Retinal pigment epithelial cell (primary cell): ENCODE measurements around a stretch of chrX.

- RRBS: no CpG with 5 or more reads among the region's 1 CpG
These were observed 156.6 kb downstream of the KDM6A start for GRCh38 chrX:45029569-45030103.

DNA sequence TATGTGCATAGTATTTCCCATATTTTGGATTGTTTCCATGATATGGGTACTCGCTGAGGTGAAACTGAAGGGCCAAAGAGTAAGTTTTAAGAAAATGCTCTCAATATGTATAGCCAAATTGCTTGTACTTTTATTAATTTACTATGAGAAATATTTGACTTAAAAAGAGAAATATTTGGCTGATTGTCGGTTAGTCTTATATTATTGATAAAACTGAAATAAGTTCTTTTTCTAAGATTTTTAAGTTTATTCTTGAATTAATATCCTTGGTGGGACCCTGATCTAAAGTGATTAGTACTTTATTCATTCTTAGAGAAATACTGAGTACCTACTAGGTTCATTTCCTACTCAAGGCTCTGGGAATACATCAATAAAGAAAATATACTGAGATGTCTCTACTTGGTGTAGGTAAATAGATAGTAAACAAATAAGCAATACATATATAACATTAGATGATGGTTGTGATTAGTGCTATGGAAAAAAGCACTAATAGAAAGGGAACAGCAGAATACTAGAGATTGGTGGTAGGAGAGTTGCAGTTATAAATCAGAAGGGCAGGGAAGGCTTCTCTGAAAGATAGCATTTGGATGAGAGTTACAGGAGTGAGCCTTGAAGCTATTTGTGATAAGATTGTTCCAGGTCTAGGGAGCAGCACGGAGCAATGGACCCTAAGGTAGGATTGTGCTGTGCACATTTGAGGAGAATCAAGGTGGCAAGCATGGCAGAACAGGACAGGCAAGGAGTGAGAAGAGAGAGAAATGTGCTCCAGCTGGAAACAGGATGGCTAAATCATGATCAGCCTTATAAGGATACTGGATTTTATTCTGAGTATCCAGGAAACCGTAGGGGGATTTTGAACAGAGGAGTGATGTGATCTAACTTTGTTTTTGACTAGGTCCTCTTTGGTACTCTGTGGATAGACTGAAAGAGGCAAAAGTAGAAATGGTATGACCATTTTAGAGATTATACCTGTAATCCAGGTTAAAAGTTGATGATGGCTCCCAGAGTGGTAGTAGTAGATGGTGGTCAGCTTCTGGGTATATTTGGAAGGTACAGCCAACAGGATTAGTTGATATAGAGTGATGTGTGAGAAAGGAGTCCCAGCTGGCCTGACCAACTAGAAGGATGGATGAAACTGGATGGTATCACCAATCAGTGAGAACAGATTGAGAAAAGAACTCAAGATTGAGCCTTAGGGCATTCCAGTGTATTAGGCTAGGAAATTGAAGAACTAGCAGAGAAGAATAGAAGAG, 135.7 kb downstream of the DIPK2B start:
- RRBS: no CpG with 5 or more reads among the region's 4 CpGs

DNA sequence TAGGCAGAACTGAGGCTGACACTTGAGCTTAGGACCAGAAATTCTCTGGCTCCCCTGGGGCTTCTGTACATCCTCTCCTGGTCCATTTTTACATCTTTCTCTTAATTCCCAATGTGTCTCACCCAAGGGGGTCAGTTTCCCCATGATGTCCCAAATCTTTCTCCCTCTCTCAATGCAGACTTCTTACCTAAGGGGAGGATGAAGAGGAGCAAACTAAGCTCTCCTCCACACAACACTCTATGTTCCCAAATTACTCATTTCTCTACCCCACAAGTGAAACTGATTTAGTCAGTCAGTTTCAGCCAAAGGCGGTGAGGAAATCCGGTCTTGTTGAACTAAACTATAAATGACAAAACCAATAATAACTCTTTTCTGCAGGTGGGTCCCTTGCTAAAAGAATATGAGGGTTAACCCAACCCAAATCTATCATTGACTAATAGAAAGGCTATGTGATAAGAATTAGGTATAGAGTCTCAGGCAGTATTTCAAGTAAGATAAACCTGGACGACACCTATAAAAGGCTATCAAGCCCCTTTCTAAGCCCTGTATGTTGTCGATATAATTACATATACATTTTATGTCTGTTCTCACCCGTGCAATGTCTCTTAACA, 558.4 kb upstream of the DIPK2B start:
- RRBS: no CpG with 5 or more reads among the region's 5 CpGs

DNA sequence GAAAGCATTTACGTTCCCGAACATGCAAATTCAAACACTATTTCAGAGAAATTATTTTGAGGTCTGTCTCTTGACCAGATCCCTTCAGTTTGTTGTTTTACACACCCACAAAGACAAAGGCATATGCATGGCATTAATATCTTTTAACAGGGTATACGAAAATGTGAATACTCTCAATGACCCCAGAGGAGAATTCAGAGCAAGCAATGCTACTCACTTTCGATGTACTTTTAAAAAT, 566.9 kb upstream of the DIPK2B start:
- RRBS: no CpG with 5 or more reads among the region's 4 CpGs

DNA sequence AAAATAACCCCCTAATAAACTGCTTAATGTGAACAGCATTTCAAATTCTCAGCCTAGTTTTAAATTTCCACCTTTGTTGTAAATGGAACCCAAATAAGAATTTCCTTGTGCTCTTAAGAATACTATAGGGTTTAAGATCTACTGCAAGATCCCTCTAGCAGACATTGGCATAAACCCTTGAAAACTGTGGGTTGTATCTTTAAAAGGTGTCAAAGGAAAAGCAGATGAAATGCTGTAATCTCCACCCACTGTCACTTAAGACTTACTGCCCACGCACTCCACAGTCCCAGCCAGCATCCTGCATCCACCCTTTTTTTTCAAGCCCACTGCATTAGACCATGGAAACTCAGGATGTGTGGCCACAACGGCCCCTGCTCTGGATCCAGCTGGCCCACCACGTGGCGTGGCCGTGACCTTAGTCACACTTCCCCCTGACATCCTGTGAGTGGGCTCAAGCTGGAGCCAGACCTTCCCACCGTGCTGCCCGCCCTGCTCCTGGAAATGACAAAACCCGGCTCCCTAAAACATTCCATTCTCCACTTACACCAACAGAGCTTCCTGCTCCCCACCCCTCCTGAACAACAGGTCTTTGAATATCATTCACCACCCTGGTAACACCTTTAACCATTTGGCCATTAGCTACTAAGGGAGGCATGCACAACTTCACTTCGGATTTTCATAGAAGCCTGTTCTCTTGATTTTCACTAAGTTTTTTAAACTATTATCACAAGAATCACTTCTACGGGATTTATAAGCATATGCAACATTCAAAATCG, 588.2 kb upstream of the DIPK2B start:
- RRBS: no CpG with 5 or more reads among the region's 11 CpGs

DNA sequence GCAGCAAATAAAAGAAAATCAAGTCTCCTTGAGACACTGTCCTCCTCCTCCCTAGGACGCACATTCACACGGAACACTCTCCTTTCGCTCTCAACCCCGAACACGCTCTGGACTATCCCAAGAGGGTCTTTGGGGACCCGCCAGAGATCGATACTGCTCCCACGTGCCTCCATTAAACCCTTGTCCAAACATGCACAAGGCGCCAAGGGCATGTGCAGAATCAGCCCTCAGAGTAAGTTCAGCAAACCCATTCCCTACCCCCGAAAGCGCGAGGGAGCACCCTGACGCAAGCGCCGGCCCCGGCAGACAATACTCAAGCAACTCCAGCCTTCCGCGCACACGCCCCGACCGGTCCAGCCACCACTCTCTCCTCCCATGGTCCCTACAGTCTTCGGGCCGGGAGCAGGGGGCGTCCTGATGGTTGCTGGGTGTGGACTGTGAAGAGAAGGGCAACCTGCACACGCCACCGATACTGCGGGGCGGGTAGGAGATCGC, 596.5 kb upstream of the KRBOX4 start:
- RRBS: 22% methylated on average over 7 of the region's 29 CpGs

GRCh38 chrX:46327280-46328269, 119.5 kb upstream of the KRBOX4 start:
- RRBS: no CpG with 5 or more reads among the region's 11 CpGs

- RRBS: no CpG with 5 or more reads among the region's 8 CpGs
These were observed 76.1 kb upstream of the KRBOX4 start for GRCh38 chrX:46371127-46371354.

GRCh38 chrX:46574481-46575479, 1.2 kb downstream of the CHST7 start:
- RRBS: 11% methylated on average over 45 of the region's 129 CpGs

GRCh38 chrX:46758353-46759053, 415 bp downstream of the SLC9A7 start:
- RRBS: 11% methylated on average over 10 of the region's 60 CpGs

GRCh38 chrX:46836597-46836779, 355 bp upstream of the RP2 start:
- RRBS: no CpG with 5 or more reads among the region's 14 CpGs

DNA sequence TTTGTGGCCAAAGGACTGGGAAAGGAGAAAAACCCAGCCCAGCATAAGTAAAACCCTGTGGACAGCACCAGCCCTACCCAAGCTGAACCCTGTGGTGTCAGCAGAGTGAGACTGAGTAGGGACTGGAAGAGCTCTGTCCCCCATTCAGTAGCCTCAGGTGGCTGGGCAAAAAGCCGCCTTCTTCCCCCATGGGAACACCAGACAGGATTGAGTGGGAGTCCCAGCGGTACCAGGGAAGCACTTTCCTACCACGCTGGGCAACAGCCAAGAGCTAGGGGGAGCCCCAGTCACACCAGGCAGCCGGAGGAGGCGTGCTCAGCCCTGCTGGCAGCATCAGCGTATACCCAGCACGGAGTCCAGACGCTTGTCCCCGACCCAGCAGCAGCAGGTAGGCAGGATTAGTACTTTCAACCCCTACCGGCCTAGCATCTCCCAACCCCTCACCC, 8.6 kb upstream of the JADE3 start:
- RRBS: no CpG with 5 or more reads among the region's 10 CpGs

- RRBS: no CpG with 5 or more reads among the region's 6 CpGs
These were observed 51.1 kb downstream of the JADE3 start for GRCh38 chrX:46963092-46964027.

- RRBS: no CpG with 5 or more reads among the region's 1 CpG
These were observed 53.1 kb downstream of the JADE3 start for GRCh38 chrX:46965246-46965833.

- RRBS: no CpG with 5 or more reads among the region's 19 CpGs
These were observed 14.2 kb upstream of the UBA1 start for GRCh38 chrX:47179207-47179997.

GRCh38 chrX:47223313-47223867, 4.9 kb downstream of the CDK16 start:
- RRBS: no CpG with 5 or more reads among the region's 10 CpGs

- RRBS: no CpG with 5 or more reads among the region's 27 CpGs
These were observed 15.0 kb downstream of the USP11 start for GRCh38 chrX:47247614-47248456.

DNA sequence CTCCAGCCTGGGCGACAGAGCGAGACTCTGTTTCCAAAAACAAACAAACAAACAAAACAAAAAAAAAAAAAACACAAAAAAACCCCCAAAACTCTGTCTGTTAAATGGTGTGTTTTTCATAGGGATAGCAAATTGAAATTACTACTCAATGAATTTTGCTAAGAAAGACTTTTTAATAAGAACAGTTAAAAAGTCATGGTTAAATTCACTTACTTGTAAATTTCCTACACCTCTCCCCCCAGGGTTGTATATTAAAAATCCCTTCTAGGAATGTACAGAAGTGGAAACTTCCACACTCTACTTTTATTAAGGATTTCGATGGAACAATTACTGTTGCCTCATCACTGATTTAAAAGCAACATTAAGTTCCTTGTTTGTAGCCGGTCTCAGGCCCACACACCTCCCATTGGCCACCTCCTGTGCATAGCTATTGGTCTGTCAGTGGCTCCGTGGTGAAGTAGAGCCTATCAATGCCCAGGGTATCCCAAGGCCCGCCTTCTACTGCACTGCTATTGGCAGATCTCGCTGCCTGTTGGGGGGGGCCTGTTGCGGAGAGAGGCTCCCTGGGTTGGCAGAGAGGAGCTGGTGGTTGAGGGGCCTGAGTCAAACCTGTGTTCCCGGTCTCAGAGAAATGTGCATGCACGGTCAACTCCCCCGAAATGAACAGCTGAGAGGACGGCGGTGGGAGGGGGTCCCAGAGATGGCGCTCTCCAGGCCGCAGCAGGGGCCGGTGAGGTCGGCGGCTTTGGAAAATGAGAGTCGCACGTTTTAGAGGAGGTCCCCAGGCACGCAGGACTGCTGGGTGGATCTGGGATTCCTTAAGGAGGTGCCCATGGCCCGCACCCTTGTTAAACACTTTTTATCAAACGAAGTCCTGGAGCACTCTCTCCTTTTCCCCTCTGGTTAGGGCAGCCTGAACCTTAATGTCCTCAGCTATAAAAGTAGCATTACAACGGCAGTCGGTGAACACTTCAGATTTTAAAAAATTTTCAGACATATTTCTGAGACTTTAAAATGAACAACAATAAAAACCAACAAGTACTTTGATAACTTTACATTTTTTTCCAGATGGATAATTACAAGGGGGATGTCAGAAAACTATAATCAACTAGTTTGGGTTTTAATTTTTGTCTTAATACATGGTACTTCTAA, 4.8 kb upstream of the ARAF start:
- RRBS: 0% methylated on average over 2 of the region's 25 CpGs

DNA sequence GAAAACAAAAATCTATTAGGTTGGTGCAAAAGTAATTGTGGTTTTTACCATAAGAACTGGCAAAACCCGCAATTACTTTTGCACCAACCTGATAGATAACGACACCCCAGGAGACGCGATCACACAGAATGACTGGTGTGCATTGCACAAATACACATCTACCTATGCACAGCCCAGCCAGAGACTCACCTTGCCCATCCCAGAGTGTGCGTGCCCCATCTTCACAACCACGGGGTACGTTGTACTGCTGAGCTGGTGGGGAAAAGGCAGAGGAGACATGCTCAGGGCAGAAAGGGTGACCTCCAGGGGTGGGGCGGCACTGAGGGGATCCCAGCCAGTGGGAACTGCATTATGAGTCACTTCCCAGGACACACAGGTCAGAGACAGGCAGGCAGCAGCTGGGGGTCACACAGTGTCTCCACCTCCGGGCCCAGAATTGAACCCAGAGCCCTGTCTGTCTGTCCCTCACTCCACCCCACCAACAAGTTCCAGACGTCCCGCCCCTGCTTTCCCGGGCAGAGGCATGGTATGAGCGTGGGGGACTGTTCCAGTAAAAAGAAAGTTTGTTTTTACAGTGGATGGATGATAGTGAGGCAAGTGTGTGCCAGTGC, 4.9 kb upstream of the TIMP1 start:
- RRBS: 40% methylated on average over 4 of the region's 13 CpGs

DNA sequence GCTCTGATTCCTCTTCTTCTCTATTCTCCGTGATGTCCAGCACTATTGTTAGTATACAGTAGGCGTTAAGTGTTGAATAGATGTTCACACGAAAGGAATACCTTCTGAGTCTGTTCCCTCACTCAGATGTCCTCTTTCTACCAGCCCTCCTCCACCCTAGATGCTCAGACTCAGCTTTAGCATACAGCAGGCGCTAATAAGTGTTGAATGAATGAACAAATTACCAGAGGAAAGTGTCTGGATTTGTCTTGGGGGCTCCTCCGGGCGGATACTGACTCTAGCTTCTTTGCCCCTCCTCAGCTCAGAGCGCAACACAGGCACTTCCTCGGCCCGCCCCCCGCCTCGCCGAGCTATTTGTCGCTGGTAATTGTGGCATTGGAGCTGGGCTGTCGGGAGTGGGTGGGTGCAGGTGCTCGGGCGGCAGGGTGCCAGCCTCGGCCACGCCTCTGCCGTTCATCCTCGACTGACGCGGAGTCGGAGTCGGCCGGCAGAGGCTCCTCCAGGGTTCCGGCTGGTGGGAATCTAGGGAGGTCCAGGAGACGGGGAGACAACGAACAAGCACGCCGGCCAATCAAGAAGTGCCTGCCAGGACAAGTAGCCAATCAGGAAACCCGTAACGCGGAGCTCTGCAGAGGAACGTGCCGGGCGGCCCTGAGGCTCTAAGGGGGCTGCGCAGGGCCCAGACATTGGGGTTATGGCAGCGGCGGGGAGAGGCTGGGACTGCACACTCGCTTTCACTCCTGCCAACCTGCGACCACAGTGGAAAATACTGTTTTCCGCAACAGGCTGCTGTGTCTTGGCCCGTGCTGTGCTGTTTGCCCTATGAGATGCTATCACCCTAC, 3.9 kb upstream of the SYN1 start:
- RRBS: 8% methylated on average over 10 of the region's 43 CpGs